A673 (cell line): ENCODE results near the genes DCTD, WWC2, CLDN22 and CLDN24.

DNA sequence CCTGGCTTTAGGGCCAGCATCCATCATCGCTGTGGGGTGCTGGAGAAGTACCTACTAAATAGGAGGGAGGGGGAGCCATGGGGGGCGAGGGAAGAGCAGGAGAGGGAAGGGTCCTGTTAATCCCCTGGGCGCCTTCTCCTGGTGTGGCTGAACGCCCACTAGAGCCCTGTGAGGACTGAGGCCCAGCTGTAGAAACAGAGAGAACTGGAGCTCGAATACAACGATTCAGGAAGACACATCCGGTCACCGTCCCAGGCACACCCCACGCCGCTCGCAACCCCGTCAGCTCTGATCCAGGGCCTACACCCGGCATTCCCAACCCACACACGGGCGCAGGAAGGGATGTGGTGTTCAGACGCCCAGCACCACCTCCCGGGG is 525 bp downstream of the DCTD start:
- PRO-cap = bidirectional peak, plus-strand start at position 327 of the sequence, minus-strand start at position 278 of the sequence

GRCh38 chr4:182917203-182918253 is at the start of gene DCTD:
Gene DCTD, minus strand, starts transcription at chr4:182917386.
- PRO-cap = bidirectional peak, plus-strand start at chr4:182917436, minus-strand start at chr4:182917366

DNA sequence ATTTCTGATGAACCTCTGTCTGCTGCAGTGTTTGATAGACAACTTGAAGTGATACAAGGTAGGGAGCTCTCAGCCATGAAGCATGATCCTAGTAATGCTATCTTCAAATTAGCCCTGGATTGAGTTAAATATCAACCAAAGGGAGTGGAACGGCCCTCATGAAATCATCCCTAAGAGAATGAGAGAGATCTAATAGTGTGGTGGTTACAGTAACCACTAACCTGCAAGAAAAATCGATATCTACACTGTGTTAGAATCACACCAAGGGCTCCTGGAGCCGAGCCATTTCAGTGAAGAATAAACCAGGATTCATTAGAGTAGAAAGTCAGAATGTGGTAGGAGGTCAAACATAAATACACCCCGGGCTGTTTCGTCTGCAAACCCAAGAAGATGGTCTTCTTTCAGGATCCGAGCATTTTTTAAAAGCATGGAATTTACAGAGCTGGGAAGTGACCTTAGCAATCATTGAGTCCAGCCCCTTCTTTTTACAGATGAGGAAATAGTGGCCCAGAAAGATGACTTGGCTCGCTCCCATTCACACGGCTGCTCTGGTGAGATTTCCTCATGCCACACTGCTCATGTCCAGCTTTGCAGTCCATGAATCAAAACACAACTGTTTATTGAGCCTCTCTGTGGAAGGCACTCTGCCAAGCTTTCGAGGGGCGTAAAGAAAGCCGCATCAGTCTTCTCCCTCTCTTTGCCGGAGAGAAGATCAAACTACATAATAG is 5.5 kb upstream of the DCTD start:
- PRO-cap = no peak

- PRO-cap = bidirectional peak, plus-strand start at chr4:183098811, minus-strand start at chr4:183098799; bidirectional peak, plus-strand start at chr4:183099151, minus-strand start at chr4:183099039
Measured at GRCh38 chr4:183098725-183099803, at the start of gene WWC2. Gene WWC2, plus strand, starts transcription at chr4:183099257.

DNA sequence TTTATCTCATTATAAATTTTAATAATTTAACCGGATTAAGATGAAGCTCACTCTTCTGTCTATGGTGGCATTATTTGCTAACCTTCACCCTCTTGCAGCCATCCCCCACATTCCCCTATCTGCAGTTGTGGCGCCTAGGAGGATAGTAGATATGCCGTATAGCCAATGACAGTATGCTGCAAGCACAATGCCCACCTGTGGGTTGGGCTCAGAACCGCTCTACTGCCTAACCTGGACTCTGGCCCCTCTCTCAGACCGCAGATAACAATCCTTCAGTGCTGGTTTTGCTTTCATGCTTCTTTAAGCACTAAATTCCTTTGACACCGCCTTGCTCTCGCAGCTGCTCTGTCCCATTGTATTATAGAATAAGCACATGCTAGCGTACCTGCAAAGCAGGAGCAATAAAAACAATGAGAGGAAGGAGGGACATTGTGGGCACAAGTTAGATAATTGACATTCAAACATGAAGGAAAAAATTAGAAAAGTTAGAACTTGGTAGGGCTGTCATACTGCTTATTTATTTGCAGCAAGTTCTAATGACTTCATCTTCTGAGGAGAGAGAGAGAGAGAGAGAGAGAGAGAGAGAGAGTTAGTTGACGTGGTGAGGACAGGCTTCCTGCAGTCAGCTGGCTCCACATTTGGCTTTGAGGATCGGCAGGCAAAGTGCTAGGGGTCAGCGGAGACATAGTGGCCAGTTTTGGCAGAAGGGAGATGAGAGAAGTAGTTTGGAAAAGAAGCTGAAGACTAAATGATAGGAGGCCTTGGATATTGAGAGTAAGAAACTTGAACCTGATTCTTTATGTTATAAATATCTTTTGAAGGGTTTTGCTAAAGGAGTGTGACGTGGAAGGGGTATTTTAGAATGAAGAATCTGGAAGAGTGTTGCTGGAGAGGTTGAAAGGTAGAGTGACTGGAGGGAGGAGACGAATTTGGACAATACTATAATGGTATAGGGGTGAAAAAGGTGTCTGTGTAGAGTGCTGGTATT is 55.9 kb downstream of the WWC2 start:
- PRO-cap = no peak

DNA sequence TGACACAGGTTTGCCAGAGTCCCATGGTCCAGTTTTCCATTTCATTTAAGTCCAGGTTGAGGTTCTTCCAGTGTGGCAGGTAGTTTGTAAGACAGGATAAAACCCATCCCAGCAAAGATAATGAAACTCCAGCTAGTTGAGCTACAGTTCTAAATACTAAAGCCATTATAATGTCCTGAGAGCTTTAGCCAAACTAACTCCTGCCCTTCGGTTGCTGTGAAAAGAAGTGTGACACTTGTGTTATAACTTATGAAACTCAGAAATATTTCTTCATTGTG is at the start of gene CLDN22:
Gene CLDN22 (minus strand): TSS at position 224 of the 278 bp plus-strand sequence.
- PRO-cap = no peak

- PRO-cap = no peak
Measured at GRCh38 chr4:183322371-183322700, at the start of gene CLDN24. Gene CLDN24, minus strand, starts transcription at chr4:183322426.

GRCh38 chr4:183398171-183399137 is 46.0 kb upstream of the CDKN2AIP start:
- PRO-cap = bidirectional peak, plus-strand start at chr4:183398668, minus-strand start at chr4:183398590; bidirectional peak, plus-strand start at chr4:183398948, minus-strand start at chr4:183398788

GRCh38 chr4:183806187-183806769 is 98.8 kb upstream of the STOX2 start:
- PRO-cap = no peak

- PRO-cap = no peak
Measured at GRCh38 chr4:183905641-183906191, 609 bp downstream of the STOX2 start.

- PRO-cap = no peak
Measured at GRCh38 chr4:183924176-183924912, 19.2 kb downstream of the STOX2 start.

GRCh38 chr4:184168366-184169185 is 49.1 kb downstream of the ENPP6 start:
- PRO-cap = no peak

- PRO-cap = no peak
Measured at GRCh38 chr4:184230164-184230532, 12.5 kb upstream of the ENPP6 start.

- PRO-cap = no peak
Measured at GRCh38 chr4:184281271-184281770, 63.6 kb upstream of the ENPP6 start.

DNA sequence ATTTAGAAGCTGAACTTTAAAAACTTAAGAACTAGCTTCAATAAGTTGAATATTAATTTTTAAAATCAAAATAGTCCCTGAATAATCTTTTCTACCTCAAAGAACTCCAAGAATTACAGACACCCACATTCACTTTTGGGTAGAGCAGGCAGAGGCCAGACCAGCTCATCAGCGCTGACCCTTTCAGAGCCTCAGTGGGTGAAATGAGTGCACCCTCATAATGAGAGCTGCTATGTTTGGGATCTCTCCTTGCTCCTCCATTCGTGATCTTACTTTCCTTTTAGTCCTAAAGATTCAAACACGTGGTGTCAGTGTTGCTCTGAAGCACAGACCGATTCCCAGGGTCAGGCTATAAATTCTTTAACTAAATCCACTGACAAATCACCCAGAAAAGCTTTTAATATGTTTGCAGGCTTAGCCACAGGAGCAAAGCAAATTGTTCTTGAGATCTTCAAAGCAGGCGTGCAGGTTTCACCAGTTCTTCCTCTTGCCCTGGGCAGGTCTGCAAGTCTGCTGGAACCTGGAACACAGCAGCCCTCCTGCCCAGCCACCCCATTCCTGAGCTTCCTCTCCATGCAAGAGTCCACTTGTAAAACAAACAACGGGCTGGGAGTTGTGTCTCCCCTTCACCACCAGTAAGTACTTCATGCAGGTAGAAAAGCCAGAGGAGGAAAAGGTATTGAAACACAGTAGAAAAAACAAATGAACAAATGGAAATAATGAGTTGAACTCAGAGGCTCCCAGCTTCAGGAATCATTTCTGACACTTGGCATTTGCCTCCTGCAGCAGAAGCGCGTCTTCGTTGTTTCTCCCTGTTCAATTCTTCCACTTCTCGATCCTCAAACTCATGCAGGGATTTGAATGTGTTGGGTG is 70.1 kb upstream of the ENPP6 start:
- PRO-cap = no peak

DNA sequence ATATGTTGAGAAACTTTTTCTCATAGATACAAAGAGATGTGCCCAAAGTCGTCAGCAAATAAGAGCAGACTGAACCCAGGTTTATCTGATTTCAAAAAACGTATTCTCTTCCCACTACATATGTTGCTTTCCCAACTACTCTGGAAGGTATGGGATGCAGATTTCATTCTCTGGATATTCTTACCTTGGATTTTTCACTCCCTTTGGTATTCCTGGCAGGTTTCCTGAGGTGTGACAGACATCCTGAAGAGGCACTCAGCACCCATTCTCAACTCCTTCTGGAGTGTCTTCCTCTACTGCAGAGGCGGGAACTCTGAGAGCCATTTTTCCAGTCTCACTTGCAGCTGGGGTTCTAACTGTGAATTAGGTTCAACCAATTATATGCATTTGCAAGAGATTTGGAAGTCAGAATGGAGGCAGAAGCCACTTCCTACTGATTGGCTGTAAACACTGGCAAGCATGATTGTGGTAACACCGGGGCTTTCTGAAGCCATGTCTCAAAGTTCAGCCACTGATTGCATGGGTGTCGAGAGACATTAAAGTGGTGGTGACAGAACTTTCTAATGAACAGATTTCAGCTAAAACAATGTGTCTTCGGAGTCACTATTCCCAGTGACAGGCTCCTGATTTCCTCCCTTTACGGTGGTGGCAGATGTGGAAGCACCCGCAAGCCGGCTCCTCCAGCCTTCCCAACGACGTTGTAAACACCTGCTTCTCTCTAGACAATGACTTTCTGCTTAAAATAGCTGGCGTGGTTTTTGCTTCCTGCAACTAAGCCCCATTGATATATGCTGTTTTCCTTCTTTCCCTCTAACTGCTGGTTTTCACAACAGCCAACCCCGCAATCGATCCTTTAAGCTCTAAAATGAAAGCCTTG is 92.2 kb downstream of the IRF2 start:
- PRO-cap = no peak

- PRO-cap = no peak
Measured at GRCh38 chr4:184412649-184413236, 61.6 kb downstream of the IRF2 start.

DNA sequence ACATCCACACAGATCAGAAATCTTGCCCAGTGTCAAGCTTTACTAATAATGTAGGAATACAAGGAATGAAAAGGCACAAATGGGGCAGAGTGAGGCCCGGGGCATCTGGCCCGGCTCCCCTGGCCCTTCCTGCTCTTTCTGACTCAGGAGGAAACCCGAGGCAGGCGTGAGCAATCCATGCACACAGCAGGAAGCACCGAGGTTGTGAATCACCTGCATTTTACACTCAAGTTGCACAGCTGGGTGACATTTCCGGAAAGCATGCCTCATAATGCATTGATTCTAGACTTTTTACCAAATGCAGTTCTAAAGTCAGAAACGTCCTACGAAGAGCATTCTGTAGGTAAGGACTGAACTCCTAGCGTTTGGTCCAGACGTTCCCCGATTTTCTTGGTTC is 38.9 kb downstream of the PRIMPOL start:
- PRO-cap = no peak

- PRO-cap = no peak
Measured at GRCh38 chr4:184746271-184746923, 12.5 kb upstream of the CENPU start.

- PRO-cap = no peak
Measured at GRCh38 chr4:184763381-184763659, 29.4 kb upstream of the CENPU start.